ENCODE results near the genes ARMH3 and HPS6.

DNA sequence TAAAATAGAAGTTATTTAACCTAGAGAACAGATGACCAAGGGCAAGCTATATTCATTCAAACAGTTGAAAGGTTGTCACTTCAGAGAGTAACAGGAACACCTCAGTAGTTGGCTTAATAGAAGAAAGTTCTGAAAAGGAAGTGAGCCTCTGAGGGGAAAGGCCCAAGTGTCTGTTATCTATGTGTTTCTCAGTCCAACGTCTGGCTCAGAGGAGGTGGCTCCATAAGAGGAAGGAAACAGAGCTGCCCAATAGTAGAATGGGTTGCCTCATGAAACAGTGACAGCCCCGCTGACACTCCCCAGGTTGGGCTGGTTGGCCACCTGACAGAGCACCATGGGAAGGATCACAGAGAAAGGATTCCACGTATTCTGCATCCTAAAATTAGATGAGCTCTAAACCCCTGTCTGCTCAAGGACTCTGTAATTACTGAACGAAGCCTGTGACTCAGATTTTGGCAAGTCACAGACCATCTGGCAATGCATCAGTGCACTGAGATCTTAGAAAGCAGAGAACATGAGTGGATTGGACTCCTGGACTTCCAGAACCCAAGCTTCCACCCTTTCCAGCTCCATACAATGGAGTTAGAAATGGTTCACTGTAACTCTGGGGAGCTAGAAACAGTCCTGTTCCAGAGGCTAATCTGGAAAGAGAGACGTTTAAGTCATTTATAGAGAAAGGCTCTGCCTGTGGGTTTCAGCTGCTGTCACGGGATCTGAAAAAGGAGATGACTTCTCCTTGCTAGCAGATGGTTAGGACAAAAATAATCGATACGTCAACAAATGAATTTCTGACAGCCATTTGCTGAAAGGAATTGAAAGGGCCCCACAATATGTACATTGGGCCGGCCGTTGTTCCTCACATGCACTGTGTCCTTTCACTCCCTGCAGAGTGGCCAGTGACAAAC is 2.9 kb downstream of the PKD2L1 start:
- RRBS: no CpG with 5 or more reads among the region's 10 CpGs

- RRBS: no CpG with 5 or more reads among the region's 6 CpGs
Observed at GRCh38 chr10:100350783-100351505, 3.9 kb downstream of the SCD start.

DNA sequence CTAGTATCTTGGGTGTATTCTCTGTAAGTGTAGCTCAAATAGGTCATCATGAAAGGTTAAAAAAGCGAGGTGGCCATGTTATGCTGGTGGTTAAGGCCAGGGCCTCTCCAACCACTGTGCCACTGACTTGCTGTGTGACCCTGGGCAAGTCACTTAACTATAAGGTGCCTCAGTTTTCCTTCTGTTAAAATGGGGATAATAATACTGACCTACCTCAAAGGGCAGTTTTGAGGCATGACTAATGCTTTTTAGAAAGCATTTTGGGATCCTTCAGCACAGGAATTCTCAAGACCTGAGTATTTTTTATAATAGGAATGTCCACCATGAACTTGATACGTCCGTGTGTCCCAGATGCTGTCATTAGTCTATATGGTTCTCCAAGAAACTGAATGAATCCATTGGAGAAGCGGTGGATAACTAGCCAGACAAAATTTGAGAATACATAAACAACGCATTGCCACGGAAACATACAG is 17.2 kb downstream of the SCD start:
- RRBS: no CpG with 5 or more reads among the region's 6 CpGs

DNA sequence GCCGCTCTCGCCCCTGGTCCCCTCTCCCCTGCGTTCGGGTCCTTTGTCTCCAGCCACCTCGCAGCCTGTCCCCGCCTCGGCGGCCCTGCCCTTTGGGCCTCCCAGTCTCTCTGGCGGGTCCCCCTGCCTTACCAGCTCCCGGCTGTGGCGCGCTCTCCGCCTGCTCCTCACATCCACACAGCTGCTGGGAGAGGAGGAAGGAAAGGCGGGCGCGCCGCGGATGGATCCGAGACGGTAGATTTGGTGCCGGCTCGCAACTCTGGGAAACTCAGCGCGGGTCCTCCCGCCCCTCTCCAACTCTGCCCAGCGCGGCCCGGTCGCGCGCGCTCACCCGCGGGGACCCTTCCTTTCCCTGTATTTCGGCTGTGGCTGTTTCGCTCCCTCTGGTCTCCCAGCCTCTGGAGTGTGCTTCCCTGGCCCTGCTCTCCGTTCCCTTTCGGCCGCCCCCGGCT is 6.1 kb upstream of the PAX2 start:
- RRBS: 3% methylated on average over 9 of the region's 40 CpGs

DNA sequence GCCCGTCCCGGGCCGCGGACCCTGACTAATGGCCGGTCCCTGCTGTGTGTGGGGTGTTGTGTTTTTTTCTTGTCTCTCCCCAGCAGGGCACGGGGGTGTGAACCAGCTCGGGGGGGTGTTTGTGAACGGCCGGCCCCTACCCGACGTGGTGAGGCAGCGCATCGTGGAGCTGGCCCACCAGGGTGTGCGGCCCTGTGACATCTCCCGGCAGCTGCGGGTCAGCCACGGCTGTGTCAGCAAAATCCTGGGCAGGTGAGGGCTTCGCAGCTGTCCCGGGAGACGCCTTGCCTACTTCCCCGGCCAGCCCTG is 4.2 kb downstream of the PAX2 start:
- RRBS: 3% methylated on average over 13 of the region's 21 CpGs

DNA sequence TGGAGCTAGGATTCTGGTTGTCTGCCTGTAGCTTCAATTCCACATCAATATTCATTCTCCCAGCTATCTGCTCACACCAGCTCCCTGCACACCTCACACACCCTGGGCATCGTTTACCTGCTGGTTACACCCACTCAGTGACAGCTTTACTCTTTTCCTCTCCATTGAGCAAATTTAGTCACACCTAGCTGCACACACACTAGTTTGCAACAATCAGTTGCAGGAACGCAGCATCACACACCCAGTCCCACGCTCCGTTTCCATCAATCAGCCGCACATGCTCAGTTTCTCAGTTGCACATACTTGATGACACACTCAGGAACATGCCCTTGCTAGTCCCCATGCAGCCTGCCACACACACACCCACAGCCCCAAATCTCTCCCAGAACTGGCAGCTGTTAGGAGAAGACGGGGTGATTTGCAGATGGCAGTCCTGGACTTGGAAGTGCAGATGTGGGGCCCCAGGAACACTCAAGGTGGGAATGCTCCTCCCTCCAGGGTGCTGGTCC is 7.8 kb downstream of the LBX1 start:
- RRBS: no CpG with 5 or more reads among the region's 6 CpGs

DNA sequence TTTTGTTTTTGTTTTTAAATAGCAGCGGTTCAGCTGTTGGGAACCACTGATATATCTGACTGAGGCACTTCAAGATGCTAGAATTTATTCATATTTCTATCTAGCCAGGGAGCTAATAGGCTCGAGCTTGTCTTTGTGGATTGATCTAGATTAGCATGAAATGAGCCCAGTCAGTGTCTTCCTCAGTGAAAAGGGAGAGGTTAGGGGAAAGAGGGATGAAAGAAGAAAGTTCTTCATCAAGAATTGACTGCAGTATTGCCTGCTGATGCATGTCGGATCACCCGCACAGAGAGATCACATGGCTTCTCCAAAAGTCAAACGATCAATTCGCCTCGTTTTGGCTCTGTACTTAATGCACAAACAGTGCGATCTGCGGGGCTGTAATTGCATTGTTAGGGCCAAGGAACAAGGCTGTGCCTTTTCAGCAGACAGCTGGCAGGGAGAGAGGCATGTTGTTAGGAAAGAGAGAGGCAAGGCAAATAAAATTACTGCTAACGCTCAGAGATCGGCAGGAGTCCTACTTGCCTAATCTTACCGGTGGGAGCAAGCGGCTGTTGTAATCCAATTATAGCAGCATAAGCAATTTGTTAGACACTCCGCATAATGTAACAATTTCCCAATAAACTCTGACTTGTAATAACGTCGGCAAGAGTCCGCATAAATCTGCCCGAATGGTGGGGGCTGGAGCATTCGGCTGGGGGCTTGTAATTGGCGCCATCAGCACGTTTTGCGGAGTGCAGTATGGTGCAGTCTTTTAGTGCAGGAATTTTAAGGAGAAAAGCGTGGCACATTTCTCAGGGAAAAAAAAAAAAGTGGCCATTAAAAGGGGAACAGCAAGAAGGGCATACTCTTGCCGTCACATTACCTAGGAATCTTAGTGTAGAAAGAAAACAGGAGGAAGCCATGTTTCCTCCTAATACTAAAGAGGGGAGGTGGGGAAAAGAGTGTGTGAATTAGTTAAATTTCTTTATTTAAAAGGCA is 102.1 kb downstream of the POLL start:
- RRBS: no CpG with 5 or more reads among the region's 24 CpGs

GRCh38 chr10:101566180-101567160 is 21.6 kb downstream of the POLL start:
- RRBS: no CpG with 5 or more reads among the region's 61 CpGs

DNA sequence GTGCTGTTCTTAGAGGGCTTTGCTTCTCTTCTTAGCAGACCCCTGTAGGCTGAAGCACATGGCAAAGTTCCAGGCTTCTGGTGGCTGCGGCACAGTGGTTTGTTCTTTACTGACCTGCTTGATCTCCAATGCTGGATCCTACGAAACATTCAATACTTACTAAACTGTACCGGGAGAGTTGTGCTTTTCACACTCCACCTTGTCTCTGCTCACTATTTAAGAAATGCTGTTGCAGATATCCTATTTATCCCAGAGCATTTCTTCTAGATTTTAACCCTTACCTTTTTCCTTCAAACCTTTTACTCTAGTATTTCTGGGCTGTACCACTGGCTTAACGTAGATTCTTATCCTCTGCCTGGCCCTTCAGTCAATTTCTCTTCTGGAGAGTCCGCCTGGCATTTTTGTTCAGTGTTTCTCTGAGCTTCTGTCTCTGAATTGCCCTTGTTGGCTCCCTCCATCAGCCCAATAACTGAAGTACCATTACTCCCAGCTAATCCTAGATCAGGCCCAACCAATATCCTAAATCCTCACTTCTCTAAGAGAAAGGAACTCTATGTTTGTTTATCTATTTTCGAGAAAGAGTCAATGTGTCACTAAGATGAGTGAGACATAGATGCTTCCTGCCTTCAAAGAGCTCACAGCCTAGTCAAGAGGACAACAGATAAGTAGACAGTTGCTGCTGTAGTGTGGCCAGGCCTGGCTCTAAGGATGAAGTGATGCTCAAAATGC is 76.1 kb upstream of the KCNIP2 start:
- RRBS: no CpG with 5 or more reads among the region's 6 CpGs

DNA sequence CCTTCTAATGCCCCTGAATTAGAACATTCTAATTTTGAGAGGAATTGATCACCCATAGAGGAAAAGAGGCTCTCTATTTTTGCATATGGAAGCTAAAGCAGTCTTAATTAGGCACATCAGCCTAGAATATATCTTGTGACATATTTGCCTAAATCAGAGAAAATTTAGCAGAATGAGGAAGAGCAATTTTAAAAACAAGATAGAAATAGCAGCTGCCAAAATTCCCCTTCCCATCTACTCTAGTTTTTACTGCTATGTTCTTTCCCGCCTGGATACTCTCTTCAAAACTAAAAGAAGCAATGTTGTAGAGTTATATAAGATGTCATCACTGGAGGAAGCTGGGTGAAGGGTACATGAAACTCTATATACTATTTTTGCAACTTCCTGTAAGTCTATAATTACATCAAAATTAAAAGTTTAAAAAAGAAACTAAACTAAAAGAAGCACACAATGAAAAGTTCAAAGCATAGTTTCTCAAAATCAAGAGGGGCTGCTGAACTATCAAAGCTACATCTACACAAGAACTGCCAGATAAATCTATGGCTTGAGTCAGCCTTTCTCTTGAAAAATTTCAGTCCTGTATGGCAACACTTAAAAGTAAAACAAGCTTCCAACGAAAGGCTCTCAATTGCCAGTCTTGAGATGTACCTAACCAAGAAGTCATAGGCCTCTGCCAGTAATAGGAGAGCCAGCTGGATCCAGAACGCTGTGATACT is 86.9 kb downstream of the ARMH3 start:
- RRBS: no CpG with 5 or more reads among the region's 3 CpGs

GRCh38 chr10:101998519-101999204 is 57.3 kb downstream of the ARMH3 start:
- RRBS: no CpG with 5 or more reads among the region's 1 CpG

GRCh38 chr10:102055510-102056499 is at the start of gene ARMH3:
Gene ARMH3 (minus strand): TSS chr10:102056173.
- RRBS: 3% methylated on average over 36 of the region's 84 CpGs

GRCh38 chr10:102065030-102065511 is at the start of gene HPS6:
Gene HPS6 (plus strand): TSS chr10:102065349.
- RRBS: 2% methylated on average over 20 of the region's 47 CpGs

DNA sequence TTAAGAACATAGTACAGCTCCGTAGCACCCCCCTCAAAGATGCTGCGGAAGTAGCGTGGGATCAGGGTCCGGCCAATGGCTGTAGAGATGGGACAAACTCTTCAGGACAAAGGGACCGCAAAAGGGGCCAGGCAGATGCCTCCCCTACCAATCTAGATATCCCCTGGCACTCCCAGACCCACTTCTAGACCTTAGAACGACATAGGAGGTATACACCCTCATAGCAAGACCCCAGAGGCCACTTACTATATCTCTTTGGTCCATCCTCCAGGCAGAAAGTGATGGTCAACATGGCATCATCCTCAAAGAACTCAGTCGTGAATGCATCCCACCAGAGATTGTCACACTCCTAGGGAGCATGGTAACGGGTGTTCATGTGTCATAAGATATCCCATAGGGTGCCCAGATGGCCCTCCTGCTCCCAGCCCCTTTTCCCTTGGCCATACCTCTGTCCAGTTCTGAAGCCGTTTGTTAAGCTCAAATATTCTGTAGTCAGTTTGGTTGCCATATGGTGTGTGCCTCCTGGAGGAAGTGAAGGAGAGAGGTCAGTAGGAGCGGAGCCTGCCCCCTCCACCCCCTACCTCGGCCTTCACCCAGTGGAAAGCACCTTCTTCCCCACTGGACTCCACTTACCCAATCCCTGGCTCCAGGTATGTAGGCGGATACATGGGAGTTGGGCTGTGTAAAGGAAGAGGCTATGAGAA is 9.4 kb downstream of the LDB1 start:
- RRBS: no CpG with 5 or more reads among the region's 12 CpGs

- RRBS: no CpG with 5 or more reads among the region's 16 CpGs
Observed at GRCh38 chr10:102119313-102120040, 691 bp downstream of the LDB1 start.

- RRBS: no CpG with 5 or more reads among the region's 10 CpGs
Observed at GRCh38 chr10:102162635-102163695, 10.8 kb downstream of the NOLC1 start.

GRCh38 chr10:102175356-102175781 is 23.2 kb downstream of the NOLC1 start:
- RRBS: no CpG with 5 or more reads among the region's 6 CpGs

DNA sequence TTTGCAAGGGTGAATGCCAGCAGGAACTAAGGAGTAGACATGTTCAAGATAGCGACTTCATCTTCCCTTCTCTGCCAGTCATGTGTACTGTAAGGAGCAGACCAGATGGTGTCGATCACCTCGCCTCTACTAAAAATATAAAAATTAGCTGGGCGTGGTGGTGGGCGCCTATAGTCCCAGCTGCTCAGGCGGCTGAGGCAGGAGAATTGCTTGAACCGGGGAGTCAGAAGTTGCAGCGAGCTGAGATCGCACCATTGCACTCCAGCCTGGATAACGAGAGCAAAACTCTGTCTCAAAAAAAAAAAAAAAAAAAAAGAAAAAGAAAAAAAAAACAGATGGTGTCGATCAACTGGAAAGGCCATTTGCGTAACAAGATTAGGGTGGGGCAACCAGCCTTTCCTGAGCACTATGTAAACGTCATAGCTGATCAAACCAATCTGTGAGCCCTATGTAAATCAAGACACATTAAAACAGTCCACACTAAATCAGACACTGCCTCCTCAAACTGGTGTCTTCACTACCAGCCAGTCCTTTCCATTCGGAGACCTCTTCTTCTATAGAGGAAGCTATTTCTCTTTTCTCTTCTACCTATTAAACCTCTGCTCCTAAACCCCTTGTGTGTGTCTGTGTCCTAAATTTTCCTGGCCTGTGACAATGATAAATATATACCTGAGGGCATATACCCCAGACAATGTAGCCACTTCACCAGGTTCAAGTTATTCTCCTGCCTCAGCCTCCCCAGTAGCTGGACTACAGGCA is 33.9 kb downstream of the NOLC1 start:
- RRBS: no CpG with 5 or more reads among the region's 14 CpGs

GRCh38 chr10:102230197-102230769 is 4.2 kb downstream of the ELOVL3 start:
- RRBS: 2% methylated on average over 2 of the region's 46 CpGs